GM19239 (cell line): ENCODE measurements around the genes ADCK2 and OR9A4.

DNA sequence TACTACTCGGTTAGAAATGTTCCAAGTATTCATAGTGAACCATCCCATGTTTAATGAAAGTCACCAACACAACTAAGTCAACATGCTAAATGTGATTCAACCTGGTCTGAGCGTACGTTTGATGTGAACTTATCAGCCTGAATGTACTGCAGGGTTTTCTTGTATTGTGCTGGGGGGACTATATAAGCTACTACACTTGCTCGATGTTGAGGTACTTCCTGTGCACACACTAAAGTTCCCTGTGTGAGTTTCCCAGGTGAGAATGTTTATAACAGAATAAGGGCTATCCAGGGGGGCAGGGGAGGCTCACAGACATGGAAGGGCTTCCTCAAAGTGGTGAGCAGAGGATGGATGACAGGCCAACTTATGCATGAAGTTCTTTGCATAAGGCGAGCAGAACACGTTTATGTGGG is 22.0 kb downstream of the SLC37A3 start:
- RRBS, result no CpG with 5 or more reads among the region's 6 CpGs

GRCh38 chr7:140488246-140488506 is 8.9 kb upstream of the MKRN1 start:
- RRBS, result no CpG with 5 or more reads among the region's 4 CpGs

DNA sequence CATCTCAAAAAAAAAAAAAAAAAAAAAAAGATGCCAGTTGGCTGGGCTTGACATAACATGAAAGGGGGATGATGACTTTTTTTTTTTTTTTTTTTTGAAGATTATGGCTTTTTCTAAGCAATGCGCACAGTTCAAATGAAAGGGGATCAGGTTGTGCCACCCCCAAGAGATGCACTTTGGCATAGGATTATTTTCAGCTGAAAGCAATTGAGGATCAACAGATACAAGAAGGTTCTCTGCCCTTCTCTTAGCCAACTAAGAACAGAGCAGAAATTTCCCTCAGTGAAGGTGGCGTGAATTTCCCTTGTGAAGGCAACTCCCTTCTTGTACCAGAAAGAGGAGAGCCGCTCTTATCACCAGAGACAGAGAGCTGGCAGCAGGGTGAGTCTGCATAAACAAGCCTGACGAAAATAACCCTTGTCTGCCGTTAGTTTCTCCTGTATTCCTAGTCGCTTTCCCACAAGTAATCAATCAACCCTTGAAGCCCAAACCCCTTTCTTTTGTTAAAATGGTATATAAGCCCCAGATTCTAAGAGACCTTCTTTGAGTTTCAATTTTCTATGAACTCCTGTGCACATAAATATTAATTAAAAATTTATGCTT is 28.6 kb upstream of the MKRN1 start:
- RRBS, result no CpG with 5 or more reads among the region's 6 CpGs

DNA sequence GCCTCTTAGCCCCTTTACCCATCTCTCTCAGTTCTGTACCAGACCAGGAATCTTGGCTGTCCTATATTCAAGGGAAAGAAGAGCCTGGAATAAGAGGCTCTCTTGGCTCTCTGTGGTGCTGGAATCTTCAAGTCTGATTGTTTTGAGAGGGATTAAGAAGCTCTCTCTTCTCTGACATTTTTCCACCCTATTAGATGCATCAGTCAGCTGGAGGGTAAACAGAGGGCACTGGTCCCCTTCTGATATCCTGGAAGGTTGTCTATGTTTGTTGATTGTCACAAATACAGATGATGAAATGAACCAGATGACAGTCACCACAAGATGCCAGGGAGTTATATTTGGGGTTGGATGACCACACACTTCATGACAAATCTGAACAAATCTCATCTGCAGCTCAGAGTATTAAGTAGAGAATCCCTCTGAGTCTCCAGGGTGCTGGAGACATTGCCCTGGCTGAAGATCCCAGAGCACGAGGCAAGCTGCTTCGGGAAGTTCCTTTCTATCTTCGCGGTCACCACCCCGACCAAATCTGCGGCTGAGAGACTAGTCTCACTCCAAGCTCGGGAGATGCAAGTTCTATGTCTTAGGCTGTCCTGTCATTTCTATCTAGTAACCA is 9.1 kb downstream of the DENND2A start:
- RRBS, result no CpG with 5 or more reads among the region's 7 CpGs

DNA sequence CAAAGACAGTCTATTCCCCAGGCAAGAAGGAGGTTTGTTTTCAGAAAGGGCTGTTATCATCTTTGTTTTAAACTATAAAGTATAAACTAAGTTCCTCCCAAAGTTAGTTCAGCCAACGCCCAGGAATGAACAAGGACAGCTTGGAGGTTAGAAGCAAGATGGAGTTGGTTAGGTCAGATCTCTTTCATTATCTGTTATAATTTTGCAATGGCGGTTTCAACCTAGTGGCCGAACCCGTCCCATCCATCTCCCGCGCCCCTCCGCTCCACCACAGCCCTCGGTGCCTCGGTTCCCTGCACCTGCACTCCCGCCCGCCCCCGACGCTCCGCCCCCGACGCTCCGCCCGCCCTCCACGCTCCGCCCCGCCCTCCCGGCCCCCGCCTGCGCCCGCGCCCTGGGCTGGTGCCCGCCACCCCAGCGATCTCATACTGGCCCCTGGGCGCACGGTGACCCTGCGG is at the start of gene ADCK2:
TSS of gene ADCK2 (plus strand) at position 409 of the 458 bp plus-strand sequence.
- RRBS, result 0% methylated on average over 8 of the region's 31 CpGs

GRCh38 chr7:141461889-141462506 is 89.2 kb upstream of the AGK start:
- RRBS, result no CpG with 5 or more reads among the region's 10 CpGs

GRCh38 chr7:141657280-141657759 is 44.6 kb downstream of the DENND11 start:
- RRBS, result no CpG with 5 or more reads among the region's 4 CpGs

GRCh38 chr7:141662965-141663835 is 38.8 kb downstream of the DENND11 start:
- RRBS, result no CpG with 5 or more reads among the region's 7 CpGs

DNA sequence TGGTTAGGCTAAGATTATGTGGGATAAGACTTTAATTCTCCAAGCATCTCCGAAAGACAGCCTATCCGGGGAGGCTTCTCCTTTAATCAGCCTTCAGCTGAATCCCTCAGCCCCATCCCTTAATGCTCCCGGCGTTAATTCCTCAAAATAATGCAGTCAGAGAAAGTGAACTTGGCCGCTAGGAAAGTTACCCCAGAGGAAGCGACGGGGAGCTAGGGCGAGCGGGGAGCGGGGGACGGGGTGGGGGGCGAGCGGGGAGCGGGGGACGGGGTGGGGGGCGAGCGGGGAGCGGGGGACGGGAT is 871 bp downstream of the DENND11 start:
- RRBS, result 2% methylated on average over 3 of the region's 19 CpGs

DNA sequence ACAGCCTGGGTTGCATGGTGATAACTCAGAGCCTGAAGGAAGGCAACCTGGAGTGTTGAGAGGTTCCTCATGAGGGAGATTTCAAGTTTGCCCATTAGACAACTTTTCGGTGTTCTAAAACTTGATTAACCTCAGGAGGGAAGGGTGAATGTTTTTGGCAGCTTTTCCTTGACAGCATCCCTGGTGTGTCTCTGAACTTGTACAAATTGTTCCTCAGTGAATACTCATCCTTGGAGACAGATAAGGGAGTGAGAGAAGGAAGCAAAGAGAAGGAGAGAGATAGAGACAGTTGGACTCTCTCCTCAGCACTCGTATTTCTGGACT is at the start of gene OR9A4:
TSS of gene OR9A4 (plus strand) at position 251 of the 324 bp plus-strand sequence.
- RRBS, result no CpG with 5 or more reads among the region's 2 CpGs

DNA sequence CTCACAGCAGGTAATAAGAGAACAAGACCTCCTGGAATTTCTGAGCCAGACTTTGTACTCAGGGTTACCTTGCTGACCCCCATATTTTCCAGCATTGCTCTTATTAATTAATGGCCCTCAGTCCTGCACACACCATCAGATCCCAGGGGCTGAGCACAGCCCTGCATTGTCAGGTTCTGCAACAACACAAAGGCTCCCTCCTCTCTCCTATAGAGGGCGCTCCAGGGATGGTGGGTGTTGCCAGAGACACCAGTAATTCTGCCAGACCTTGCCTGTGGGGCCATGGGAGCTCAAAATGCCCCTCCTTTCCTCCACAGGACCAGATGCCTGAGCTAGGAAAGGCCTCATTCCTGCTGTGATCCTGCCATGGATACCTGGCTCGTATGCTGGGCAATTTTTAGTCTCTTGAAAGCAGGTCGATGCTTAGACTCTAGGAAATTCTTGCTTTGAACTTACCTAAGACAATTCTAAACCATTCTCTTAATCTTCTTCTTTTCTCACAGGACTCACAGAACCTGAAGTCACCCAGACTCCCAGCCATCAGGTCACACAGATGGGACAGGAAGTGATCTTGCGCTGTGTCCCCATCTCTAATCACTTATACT is 42.9 kb upstream of the PRSS58 start:
- RRBS, result no CpG with 5 or more reads among the region's 4 CpGs

- RRBS, result no CpG with 5 or more reads among the region's 9 CpGs
These were observed 228.8 kb upstream of the PRSS1 start for GRCh38 chr7:142520247-142521032.

DNA sequence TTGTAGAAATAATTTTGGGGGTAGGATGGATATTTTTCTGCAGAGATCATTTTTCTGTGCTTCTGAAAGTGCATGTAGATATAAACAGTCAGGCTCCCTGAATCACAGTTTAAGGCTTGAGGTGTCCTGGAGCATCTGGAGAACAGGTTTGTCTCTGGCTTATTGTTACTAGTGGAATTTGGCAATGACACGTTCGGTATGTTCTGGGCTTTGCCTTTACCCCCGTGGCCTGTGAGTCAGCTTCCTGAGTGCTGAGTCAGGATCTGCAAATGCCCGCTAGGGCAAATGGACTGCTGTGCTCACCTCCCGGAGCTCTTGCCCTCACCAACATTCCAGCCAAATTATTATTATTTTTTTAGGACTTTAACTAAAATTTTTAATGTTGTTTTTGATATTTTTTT is 192.6 kb upstream of the PRSS1 start:
- RRBS, result no CpG with 5 or more reads among the region's 5 CpGs

DNA sequence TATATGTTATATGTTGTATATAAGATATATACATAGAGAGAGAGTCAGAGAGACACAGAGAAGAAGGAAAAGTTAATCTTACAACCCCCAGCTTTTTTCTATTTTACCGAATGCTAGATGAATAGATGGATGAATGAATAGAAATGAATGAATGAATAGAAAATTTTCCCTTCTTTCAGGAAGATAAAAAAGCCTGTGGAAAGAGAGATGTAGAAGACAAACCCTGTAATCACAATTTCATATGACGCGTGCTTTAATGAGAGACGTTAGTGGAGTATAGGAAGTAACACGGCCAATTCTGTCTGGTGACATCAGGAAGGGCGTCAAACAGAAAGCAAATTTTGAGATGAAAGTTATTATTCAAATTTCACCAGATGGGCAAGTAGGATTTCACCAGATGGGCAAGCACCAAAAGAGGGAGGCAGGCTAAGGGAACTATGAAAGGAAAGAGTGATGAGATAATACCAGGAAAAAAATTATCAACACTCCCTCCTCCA is 128.9 kb upstream of the PRSS1 start:
- RRBS, result no CpG with 5 or more reads among the region's 6 CpGs

DNA sequence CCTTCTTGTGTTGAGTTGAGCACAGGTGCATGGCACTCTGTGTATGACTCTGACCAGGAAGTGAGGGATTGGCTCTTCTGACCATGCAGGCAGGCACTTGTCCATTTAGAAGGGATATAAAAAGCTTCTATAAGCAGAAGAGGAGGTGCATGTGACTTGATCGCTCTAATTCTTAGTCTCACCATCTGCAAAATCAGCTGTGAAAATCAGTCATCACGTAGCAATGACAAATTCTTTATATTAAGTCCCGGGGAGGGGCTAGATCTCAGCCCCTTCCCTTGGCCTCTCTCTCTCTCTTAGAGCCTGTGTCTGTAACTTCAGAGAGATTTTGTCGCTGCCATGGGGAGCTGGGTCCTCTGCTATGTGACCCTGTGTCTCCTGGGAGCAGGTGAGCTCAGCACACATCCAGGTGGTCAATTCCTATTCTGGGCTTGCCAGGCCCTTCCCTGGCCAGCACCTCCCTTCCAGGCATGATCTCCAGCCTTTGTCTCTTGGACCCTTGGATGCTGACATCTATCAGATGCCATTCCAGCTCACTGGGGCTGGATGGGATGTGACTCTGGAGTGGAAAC is 107.8 kb upstream of the PRSS1 start:
- RRBS, result no CpG with 5 or more reads among the region's 4 CpGs

- RRBS, result no CpG with 5 or more reads among the region's 1 CpG
These were observed 78.8 kb upstream of the PRSS1 start for GRCh38 chr7:142670469-142670838.

DNA sequence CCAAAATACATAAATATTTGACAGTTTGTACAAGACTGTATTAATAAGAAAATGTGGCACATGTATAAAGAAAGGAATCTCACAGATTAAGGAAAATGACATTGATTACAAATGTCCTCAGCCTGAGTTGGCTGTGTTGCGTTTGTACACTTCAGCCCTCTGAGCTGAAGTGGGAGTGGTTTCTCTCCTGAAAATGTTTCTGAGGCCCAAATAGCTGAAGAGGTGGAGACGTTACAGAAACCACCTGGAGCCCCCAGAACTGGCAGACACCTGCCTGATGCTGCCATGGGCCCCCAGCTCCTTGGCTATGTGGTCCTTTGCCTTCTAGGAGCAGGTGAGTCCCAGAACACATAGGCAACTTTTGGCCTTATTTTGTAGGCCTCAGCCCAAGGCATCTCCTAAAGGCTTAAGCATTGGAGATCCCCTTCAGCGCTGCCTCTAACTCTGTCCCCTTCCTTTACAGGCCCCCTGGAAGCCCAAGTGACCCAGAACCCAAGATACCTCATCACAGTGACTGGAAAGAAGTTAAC is 34.1 kb upstream of the PRSS1 start:
- RRBS, result no CpG with 5 or more reads among the region's 3 CpGs

GRCh38 chr7:143014957-143015494 is 11.9 kb downstream of the OR9A2 start:
- RRBS, result no CpG with 5 or more reads among the region's 3 CpGs

- RRBS, result no CpG with 5 or more reads among the region's 9 CpGs
These were observed 9.3 kb upstream of the OR6V1 start for GRCh38 chr7:143042681-143043431.

DNA sequence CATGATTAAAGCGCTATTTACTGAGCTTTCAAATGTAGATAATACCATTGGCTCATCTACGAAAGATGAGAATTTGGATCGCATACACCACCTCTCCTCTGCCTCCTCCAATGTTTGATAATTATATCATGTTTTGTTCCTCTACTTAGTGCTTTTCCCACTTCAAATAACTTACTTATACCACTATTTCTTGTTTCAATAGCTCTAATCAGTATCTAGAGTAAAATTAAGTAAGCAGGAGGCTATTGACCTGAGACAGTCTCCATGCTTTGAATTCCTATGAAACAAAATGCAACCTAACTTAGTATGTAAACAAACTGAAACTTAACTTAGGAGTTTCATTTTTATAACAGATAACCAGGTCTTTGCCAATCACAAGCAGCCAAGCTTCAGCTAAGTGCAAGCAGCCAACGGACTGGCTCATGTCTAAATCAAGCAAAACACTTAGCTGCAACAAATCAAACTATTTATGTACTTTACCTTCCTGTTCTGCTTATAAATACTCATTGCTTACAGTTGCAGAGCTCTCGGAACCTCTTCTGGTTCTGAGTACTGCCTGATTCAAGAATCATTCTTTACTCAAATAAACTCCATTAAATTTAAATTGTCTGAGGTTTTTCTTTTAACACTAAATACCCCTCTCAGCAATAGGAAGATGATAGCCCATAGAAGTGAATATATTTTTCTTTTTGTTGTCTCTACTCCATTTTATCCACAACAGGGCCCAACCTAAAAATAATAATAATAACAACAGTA is 4.4 kb upstream of the GSTK1 start:
- RRBS, result no CpG with 5 or more reads among the region's 5 CpGs